Occipital lobe (tissue), 2 donors: ENCODE data around the genes FPGT, LRRC53, ERICH3 and ASB17.

DNA sequence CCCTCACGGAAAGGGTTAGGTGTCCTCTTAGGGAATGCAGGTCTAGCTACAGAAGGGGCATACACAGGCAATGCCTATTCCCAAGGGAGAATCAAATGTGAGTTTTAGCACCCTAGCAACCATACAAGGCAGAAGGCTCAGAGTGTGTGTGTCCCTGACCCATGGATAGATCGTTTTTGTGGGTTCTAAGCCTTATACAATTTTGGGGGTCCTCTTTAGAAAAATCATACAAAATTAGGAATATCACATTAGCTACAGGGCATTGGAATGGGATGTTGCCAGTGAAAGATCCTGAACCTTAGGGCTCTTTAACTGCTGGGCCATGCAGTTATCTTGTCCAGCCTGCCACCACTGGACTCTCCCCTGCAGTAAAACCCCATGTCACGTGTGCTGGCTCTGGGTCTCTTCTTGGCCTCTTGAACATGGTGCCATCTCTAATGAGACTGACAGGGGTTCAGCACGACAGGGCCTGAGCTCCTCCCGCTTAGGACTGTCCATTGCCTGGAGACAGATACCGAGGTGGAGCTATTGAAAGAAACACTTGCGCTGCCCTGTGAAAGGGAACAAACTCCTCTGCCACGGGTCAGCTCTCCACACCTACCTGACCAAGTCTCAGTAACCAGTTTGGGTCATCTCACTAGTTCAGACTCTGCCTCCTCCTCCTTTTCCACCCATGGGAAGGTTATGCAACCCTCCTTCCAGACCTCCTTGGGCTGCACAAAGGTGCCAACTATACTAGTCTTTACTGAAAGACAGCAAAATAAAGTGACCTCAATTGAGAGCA is 66.2 kb downstream of the GNG12 start:
- RAMPAGE, long total RNA = no peak

GRCh38 chr1:68174084-68174710 is 58.1 kb downstream of the WLS start:
- RAMPAGE, long total RNA = no peak

DNA sequence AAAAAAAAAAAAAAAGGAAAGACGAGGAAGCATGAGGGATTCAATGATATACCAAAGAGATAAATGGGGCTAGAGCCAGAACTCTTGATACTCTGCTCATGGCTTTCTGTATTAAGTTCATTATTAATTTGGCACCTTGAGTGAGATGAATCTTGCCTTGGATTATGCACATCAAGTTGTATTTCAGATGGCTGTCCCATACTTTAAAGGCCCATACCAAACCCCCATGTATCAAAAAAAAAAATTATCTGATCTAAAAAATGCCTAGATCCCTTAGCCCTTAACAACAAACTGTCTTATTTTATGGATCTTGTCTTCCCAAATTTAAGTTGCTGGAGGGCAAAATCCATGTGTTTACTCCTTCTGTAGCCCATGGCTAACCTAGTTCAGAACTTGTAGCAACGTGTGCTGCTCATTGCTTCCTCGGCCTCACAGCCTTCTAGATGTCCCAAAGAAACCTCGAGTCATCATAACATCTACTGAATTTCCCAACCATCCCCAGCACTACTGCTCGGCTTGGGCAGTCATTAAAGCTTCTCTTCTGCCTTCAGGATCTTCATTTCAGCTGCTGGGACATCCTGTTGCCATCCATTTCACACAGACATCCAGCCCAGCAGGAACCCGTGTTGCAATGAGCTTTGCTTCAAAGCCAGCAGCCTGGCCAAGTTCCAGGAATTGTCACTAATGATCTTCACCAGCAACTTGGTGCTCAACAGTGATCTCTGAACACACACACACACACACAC is 18.7 kb downstream of the WLS start:
- RAMPAGE, long total RNA = no peak

DNA sequence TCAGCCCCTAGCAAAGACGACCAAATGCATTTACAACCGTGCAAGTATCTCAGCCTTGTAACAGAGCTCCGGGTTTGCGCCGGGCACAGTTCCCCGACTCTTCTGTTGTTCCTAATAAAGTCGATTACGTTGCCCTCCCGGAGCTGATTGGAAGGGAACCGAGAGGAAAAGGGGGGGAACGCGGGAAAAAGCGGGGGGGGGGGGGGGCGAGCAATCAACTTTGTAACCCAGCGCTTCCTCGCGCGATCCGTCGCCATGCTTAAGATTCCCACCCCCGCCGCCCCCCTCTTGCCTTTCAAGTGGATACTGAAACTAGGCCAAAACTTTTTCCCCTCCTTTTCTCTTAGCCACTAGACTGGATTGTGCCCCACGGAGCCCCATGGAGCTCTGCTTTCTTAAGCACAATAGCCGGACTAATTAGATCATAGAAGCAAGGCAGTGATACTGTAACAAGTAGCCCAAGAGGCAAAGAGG is 620 bp downstream of the WLS start:
- RAMPAGE, long total RNA = no peak

- RAMPAGE, long total RNA = no peak
These were observed 478.6 kb upstream of the DEPDC1 start for GRCh38 chr1:68975408-68975883.

DNA sequence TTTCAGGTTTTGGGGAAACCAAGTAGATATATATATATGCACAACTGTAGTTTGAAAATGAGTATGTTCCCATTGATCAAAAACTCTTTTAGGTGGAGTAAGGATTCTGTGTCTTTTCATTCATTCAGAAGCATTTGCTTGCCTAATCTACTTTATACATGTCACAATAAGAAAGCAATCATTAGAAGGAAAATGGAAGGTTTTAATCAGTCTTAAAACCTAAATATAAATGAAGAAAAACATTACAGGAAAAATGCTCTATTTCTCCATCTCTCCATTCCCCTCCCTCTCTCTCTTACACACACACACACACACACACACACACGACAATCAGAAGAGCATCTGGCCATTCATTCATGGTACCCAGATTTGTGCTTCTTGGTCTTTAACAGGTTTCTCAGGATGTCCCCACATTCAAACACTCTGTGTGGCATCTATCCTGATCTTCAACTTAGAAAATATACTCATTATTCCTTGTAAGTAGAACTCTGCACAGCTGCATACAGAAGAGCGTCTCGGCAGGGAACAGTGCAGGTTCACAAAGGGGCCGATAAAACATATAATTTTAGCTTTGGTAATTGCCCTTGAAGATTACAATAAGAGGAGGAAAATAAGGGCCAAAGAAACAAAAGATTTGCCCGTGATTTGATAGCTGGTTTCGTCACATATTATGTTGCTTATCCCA is 801 bp downstream of the LRRC40 start:
- RAMPAGE, long total RNA = no peak

GRCh38 chr1:71067254-71068003 is 13.4 kb downstream of the ZRANB2 start:
- RAMPAGE, long total RNA = no peak

- RAMPAGE, long total RNA = start-site peak on the plus strand at chr1:74198241-74198318, 298 and 372 reads in 2 replicates
These were observed at the start of gene FPGT for GRCh38 chr1:74197695-74198816. TSS of gene FPGT (plus strand) at chr1:74198242.

DNA sequence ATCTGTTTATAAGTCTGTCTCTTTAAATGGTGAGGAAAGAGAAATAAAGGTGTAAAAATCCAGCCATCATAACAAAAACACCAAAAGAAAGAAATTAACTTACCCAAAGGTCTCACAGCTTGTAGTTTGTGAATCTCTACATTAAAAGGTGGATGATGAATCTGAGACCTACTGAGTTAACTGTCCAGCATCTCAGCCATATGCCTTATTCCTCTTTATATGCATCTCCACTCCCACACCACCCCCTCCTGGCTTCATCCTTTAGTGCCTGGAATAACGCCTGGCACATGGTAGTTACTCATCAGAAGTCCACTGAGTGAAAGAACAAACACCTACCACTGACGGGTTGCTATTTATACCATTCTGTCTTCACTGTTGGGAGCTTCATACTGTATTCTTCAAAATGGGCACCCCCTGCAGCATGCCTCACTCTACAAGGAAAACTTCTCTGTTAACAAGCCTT is at the start of gene LRRC53:
TSS of gene LRRC53 (minus strand) at position 189 of the 463 bp plus-strand sequence.
- RAMPAGE, long total RNA = no peak

- RAMPAGE, long total RNA = no peak
These were observed 21.0 kb downstream of the ERICH3 start for GRCh38 chr1:74652396-74653106.

- RAMPAGE, long total RNA = no peak
These were observed at the start of gene ERICH3 for GRCh38 chr1:74673298-74674497. TSS of gene ERICH3 (minus strand) at chr1:74673792.

DNA sequence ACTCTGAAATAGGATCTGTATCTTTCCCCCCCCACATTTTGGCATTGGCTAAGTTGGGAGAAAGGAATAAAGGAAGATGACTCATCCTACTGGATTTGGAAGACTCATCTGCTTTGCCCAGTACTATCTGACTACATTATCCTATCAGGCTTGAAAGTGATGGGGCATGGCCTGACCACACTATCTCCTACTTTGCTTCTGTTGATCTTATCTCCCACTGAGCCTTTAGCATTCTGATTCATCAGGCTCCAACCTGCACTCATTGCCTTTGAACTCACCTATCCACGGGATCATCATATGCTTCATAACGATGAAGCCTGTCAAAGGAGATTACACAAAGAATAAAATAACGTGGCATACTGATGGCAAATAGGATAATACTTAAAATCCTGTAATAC is 2.7 kb downstream of the CRYZ start:
- RAMPAGE, long total RNA = no peak

GRCh38 chr1:75112324-75112648 is 21.9 kb upstream of the LHX8 start:
- RAMPAGE, long total RNA = no peak

- RAMPAGE, long total RNA = no peak
These were observed 3.9 kb upstream of the SLC44A5 start for GRCh38 chr1:75614645-75615293.

DNA sequence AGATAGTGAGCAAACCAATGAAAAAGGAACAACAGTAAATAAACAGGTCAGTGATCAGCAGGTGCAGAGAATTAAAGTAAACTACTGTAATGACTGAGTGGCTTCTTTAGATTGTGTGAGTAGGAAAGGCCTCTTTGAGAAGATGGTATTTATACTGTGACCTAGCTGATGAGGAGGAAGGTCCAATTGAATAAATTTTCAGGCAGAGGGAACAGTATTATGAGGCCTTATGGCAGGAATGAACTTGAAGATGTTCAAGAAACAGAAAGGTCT is 3.4 kb downstream of the ASB17 start:
- RAMPAGE, long total RNA = no peak

- RAMPAGE, long total RNA = no peak
These were observed at the start of gene ASB17 for GRCh38 chr1:75932279-75932600. TSS of gene ASB17 (minus strand) at chr1:75932404.

DNA sequence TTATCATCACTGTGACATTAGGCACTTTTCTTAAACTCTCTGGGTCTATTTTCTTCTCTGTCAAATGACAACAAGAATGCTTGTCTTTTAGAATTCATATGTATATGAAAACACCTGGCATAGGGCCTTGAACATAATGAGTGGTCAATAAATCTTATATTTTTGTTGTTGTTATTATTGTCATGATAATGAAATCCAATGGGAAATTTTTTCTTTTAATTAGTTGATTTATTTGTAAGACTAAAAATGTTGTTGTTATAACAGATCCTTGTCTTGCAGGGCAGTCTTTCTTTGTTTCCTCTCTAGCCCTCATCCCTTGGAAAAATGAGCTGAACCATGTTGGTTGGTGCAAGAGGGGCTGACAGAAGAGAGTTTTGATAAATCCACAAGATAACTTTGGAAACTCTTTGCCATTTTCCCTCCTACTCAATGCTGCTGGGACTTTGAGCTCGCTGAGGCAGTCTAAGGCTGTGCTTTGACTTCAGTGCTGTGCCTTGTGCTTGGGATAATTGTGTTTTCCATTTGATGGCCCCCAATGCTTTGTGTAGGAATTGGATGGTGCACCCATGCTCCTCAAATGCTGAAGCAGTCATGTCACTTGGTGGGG is 31.6 kb downstream of the ST6GALNAC3 start:
- RAMPAGE, long total RNA = no peak

DNA sequence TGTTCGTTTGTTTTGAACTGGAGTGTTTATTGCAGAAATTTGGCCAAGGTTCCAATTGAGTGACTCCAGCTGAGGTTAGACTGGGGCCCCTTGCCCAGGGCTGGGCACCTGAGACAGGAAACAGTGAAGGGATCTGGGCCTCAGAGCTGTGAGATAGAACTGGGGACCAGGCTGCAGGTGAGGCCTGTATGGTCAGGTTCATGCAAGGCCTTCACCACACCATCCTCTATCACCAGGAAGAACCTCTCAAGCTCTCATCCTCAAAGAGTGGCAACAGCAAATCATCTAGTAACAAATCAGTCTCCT is 278.8 kb downstream of the ST6GALNAC3 start:
- RAMPAGE, long total RNA = no peak

DNA sequence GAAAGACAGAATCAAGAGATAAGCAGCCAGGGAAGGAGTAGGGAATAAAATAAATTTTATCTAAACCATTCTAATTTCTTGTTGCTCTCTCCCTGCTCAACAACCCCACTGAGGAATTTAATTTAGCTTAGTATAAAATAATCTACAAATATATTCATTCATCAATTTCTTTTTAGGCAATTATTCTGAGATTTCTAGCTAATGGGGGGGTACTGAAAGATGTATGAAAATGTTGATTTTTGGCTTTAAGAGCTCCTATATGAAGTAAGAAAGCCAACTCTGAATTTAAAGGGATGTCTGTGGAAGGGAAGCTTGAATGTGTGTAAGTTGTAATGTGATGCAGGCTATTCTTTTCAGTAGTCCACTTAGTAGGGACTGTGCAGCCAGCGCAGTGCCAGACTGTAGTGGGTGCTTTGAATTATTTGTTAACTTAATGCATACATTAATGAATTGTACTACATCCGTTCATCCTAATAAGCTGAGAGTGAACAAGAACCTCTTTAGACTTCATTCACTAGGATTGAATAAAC is 72.4 kb downstream of the AK5 start:
- RAMPAGE, long total RNA = no peak

- RAMPAGE, long total RNA = no peak
These were observed 186.7 kb downstream of the AK5 start for GRCh38 chr1:77468438-77468980.